Gastroesophageal sphincter (tissue), 4 donors: Measurements from ENCODE around the genes CACYBP and TNN.

DNA sequence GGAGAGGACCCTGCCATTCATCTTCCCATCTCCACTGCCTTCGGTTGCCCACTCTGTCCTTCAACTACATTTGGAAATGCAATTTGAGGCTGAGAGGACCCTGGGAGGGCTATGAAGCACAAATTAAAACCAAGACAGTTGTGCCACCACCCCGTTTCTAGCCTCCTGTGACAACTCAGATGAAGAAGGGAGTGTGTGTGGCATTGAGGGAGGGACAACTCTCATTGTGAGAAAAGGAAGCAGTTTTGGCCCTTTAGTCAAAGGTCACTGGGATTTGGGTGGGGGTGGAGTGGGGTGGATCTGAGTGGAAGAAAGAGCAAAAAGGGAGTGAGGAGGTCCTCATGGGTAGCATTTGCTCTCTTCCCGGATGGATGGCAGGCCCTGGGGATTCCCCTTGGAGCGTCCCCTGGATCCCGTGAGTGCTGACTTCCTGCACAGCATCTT is 579 bp downstream of the SERPINC1 start:
- PRO-cap: no peak
- RAMPAGE, long total RNA, 4 experiments: no peak in any of the 4 experiments

GRCh38 chr1:174190608-174190873 is 31.2 kb downstream of the RABGAP1L start:
- PRO-cap: no peak
- RAMPAGE, long total RNA, 4 experiments: no peak in any of the 4 experiments

DNA sequence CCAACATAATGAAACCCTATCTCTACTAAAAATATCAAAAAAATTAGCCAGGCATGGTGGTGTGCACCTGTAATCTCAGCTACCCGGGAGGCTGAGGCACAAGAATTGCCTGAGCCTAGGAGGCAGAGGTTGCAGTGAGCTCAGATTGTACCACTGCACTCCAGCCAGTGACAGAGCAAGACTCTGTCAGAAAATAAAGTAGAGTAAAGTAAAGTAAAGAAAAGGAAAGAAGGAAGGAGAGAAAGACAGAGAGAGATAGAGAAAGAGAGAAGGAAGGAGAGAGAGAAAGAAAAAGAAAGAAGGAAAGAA is 71.9 kb upstream of the GPR52 start:
- PRO-cap: no peak
- RAMPAGE, long total RNA, 4 experiments: no peak in any of the 4 experiments

DNA sequence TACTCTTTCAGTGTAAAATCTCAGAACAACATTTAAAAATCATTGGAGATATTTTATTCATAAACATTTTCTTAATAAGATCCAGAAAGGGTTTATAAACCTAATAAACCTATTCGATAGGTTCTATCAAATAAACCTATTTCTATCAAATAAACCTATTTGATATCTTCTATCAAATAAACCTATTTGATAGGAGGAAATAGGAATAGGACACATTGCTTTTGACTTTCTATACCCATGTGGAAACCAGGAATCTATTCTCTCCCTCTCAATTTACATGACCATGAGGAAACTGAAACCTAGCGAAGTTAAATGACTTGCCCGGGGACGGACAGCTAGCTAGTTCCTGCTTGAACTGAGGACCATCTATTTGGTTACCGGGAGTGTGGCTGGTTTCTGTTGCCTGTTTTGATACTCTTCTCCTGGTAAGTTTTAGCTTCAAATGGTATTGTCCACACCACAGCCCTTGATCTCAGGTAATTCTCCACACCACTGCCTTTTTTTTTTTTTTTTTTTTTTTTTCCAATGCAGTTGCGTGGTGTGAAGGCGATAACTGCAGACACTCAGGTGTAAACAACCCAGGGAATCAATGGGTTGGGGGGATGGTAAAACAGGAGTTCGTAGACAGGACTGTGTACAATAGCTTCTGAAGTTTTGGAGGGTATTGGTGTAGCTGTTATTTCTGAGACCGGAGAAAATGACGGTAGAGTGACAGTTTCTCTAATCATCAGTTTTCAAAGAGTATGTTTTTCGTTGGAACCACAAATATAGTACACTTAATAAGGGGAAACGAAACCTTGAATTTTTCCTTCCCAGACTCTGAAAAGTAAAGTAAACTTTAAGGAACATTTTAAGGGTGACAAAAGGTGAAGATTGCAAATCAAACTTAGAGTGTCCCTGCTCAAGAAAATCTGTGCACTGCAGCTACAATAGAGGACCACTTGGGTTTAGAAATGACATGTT is 125.4 kb upstream of the CACYBP start:
- PRO-cap: unidirectional peak, minus-strand start at position 736 of the sequence
- RAMPAGE, long total RNA, 4 experiments: start-site peak on the plus strand in 1 of 4 experiments, centred at position 362 of the sequence, 23 reads per replicate

GRCh38 chr1:174965590-174965932 is 34.2 kb upstream of the CACYBP start:
- PRO-cap: no peak
- RAMPAGE, long total RNA, 4 experiments: no peak in any of the 4 experiments

GRCh38 chr1:174966900-174967372 is 32.8 kb upstream of the CACYBP start:
- PRO-cap: no peak
- RAMPAGE, long total RNA, 4 experiments: no peak in any of the 4 experiments

DNA sequence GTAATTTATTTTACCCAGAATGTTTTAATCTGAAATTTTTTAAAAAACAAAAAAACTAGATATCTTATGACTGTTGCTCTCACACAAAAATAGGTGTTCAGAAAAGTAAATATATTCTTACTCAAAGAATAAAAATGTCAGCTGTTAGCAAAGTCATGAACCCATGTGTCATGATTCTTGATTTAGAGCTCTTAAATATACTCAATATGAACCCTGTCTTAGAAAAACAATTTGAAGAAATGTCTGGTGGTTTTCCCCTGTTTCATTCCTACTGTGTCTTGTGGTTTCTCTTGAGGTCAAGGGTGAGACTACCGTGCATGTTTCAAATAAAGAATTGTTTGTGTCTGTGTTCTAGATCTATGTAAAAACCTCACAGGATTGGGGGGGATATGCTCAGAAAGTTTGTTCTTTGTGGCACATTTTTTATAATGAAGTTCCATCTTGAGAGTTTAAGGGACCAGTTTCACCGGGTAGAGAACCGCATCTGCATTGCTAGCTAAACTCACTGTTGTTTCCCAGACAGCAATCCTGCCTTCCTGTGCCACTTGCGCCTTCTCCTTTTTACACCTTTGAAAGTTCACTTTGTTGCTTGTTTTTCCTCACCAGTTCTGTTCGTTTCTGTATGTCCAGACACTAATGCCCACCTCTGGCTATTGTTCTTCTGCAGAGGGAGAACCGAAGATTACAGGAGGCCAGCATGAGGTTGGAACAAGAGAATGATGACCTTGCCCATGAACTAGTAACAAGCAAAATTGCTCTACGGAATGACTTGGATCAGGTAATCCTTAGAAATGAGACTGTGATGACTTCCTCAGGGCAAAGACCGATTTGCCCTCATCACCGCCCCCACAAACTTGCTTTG is 30.9 kb upstream of the CACYBP start:
- PRO-cap: no peak
- RAMPAGE, long total RNA, 4 experiments: no peak in any of the 4 experiments

DNA sequence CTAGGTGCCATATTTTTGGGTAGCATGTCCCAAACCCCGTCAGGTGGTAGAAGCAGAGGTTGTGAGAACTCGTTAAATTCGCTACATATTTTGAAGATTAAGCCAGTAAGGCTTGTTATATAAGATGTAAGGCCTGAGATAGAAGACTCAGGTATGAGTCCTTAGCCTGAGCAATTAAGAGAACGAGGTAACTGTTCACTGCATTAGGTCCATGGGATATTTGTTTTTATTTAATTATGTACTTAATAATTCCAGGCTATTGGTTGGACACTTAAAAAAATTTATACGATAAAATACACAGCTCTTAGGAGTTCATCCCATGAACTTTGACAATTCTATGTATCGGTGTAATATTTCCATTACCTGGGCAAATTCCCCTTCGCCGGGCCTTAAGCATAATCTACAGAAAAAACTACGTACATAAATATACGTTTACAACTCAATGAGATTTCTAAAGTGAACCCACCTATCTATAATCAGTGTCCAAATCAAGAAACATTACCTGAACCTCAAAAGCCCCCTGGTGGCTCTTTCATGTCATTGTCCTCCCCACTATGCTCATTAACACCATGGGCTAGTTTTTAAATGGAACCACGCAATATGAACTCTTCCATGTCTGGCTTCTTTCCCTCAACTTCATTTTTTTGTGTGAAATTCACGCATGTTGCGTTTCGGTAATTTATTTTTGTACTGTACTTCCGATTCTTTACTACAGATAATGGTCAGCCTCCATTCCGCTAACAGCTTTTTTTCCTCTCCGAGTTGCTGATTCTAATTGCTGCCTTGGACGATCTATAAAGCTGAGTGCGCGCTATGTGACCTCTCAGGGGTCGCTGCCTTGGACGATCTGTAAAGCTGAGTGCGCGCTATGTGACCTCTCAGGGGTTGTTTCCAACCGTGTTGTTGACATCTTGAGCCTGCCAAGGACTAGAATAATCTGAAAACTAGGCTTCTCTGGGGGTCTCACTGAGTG is 1.3 kb upstream of the CACYBP start:
- PRO-cap: no peak
- RAMPAGE, long total RNA, 4 experiments: no peak in any of the 4 experiments

DNA sequence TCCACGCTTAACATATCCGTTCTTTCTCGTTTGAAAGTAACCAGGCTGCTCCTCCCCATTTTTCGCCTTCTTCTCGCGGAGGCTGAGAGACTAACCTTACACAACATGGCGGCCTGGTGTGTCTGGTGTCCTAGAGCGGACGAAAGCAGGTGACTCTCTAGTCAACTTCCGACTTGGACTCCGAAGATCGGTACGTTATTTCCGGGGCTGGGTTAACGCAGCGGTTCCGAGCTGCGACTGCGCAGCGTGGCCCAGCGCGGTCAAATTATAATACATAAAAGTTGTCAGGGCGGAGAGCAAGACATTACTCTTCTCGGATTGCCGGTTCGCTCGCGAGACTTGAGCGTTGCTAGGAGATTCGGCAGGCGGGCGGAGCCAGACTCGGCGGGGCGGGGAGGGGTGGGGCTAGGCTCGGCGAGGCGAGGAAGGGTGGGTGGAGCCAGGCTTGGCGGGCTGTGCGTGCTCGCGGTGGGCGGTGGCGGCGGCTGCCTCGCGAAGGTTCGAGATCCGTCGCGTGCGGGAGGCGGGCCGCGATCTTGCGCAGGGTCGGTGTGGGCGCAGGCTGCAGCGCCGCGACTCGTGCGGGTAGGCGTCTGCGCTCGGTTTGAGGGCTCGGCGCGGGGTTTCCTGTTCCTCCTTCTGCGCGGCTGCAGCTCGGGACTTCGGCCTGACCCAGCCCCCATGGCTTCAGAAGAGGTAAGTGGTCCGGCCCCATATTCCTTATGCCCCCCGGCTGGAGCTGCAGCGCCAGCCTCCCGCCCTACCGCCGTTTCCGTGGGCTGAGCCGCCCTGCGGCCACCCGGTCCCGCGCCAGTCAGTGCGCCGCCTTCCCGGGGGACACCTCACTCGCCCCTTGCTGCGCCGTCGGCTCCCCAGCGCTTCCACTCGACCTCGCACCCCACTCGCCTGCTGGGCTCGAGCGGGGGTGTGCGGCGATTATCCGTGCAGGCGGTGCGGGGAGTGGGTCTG is at the start of gene CACYBP:
TSS of gene CACYBP (plus strand) at position 448 of the 969 bp plus-strand sequence.
- PRO-cap: bidirectional peak, plus-strand start at position 215 of the sequence, minus-strand start at position 147 of the sequence; bidirectional peak, plus-strand start at position 446 of the sequence, minus-strand start at position 267 of the sequence; bidirectional peak, plus-strand start outside the sequence, minus-strand start at position 911 of the sequence
- RAMPAGE, long total RNA, 4 experiments: start-site peak on the plus strand in 4 of 4 experiments, centred at positions 497 to 524 of the sequence, 384 to 1,694 reads per replicate; start-site peak on the minus strand in 2 of 4 experiments, centred at positions 153 to 157 of the sequence, 9 to 12 reads per replicate

GRCh38 chr1:175011189-175011873 is 11.6 kb downstream of the CACYBP start:
- PRO-cap: no peak
- RAMPAGE, long total RNA, 4 experiments: no peak in any of the 4 experiments

DNA sequence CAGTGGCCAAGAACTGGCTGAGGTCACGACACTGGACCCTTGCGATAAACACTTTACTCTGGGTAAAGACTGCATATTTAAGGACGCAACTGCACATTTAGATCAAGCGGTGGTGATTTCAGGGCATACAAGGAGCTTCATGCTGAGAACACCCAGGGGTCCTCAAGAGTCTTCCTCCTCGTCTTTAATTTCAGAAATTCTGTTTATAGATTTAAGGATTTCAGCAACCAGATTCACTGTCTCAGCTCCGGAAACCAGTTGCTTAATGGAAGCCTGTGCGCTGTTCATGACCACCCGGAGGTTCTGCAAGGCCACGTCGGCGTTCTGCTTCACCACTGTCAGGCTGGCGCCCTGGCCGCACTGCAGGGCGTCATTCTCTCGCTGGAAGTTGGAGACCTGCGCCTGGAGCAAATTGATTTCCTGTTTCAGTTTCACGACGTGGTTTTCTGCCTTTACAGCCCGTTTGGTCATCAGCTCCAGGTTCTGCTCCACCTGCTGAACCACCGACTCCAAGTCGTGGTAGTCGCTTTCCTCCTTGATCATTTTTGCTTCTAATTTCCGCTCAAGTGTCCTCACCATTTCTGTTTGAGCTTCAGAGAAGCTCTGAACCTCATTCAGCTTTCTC is 21.4 kb upstream of the MRPS14 start:
- PRO-cap: no peak
- RAMPAGE, long total RNA, 4 experiments: no peak in any of the 4 experiments

DNA sequence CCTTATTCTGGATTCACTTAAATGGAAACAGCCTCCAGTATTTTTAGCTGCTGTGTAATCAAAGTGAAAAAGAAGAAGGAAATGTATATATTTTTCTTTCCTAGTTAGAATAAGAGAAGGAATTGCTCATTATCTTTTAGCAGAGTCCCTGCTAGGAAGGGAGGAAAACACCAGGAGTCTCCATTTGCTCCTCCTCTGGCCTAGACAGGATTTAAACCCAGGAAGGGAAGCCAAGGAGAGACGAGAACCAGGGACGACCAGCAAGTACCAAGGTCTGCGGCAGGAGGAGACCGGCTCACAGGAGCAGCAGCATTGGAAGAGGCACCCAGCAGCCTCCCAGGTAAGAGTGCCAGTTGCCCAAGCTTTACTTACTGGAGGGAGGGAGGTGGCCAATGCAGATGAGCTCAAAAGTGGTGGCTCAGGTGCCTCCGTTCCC is at the start of gene TNN:
TSS of gene TNN (plus strand) at position 238 of the 436 bp plus-strand sequence.
- PRO-cap: no peak
- RAMPAGE, long total RNA, 4 experiments: no peak in any of the 4 experiments

- PRO-cap: no peak
- RAMPAGE, long total RNA, 4 experiments: no peak in any of the 4 experiments
Observed at GRCh38 chr1:175218635-175218988, 26.0 kb upstream of the KIAA0040 start.

- PRO-cap: no peak
- RAMPAGE, long total RNA, 4 experiments: start-site peak on the minus strand in 1 of 4 experiments, at chr1:176040604-176040677 at its widest, 7 reads per replicate
Observed at GRCh38 chr1:176040122-176040890, 166.8 kb downstream of the COP1 start.

DNA sequence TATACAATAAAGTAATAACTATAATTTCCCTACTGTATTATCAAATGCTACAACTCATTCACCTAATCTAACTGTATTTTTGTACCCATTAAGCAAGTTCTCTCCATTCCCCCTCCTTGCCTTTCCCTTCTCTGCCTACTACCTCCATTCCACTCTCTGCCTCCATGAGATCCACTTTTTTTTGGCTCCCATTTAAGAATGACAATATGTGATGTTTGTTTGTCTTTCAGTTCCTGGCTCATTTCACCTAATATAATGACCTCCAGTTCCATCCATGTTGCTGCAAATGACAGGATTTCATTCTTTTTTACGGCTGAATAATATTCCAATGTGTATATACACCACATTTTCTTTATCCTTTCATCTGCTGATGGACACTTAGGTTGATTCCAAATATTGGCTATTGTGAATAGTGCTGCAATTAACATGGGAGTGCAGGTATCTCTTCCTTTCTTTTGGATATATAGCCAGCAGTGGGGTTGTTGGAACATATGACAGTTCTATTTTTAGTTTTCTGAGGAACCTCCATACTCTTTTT is 94.4 kb downstream of the COP1 start:
- PRO-cap: no peak
- RAMPAGE, long total RNA, 4 experiments: start-site peak on the minus strand in 1 of 4 experiments, centred at position 165 of the sequence, 6 reads per replicate

DNA sequence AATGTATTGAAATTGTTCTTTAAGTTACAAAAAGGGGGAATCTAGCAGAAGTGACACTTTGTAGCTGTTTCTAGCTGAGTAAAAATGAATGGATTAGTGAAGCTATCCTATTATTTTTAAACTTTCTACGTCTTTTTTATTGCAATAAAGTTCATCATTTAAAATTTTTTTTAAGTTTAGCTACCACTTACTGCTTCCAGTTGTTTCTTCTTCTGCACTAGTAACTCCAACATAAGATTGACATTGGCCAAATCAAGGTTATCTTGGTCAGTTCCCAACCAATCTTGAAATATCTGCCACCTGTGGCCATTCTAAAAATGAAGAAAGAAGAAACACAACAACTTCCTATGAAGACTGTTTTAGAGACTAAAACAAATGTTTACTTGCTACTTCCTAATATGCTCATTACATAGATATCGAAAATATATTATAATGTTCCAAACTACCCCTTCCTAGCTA is 44.4 kb downstream of the COP1 start:
- PRO-cap: no peak
- RAMPAGE, long total RNA, 4 experiments: no peak in any of the 4 experiments

GRCh38 chr1:176175795-176176035 is 31.4 kb downstream of the COP1 start:
- PRO-cap: no peak
- RAMPAGE, long total RNA, 4 experiments: start-site peak on the minus strand in 1 of 4 experiments, at chr1:176175914-176175957 at its widest, 24 reads per replicate

GRCh38 chr1:177209486-177209798 is 38.7 kb downstream of the BRINP2 start:
- PRO-cap: no peak
- RAMPAGE, long total RNA, 4 experiments: no peak in any of the 4 experiments

GRCh38 chr1:178223065-178223711 is 129.3 kb downstream of the RASAL2 start:
- PRO-cap: no peak
- RAMPAGE, long total RNA, 4 experiments: start-site peak on the plus strand in 1 of 4 experiments, at chr1:178223216-178223381 at its widest, 5 reads per replicate

DNA sequence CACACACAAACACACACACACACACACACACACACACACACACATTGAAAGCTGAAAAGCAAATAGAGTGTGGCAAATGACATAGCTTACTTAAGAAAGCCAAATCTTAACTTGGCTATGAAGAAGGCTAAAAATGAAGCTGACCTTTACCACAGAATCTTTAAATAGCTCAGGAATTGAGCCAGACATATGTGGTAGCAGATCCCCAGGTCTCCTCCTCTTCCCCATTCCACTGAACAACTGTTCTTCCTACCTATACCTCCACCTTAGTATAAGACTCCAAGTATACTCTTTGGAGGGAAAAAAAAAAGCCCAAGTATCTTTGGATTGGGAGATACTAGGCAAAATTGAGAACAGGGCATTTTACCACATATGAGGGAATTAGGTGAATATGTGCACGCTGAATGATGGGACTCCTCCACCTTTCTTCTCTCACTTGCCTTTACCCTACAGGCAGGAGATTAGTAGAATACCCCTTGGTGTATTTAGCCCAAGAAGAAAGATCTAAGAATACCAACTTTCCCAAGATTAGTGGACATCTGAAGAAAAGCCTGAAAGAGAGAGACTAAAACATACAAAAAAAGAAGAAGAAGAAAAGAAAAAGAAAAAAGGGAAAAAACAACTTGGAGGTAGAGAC is 185.4 kb downstream of the CLEC20A start:
- PRO-cap: no peak
- RAMPAGE, long total RNA, 4 experiments: no peak in any of the 4 experiments